Tongue (tissue), 2 donors: ENCODE measurements around a stretch of chr22.

- RAMPAGE, long total RNA, result no peak
Measured at GRCh38 chr22:25478087-25478823, 86.2 kb upstream of the GRK3 start.

- RAMPAGE, long total RNA, result no peak
Measured at GRCh38 chr22:26452408-26453220, 23.6 kb downstream of the ASPHD2 start.

- RAMPAGE, long total RNA, result no peak
Measured at GRCh38 chr22:26521529-26522160, 9.4 kb upstream of the TFIP11 start.

DNA sequence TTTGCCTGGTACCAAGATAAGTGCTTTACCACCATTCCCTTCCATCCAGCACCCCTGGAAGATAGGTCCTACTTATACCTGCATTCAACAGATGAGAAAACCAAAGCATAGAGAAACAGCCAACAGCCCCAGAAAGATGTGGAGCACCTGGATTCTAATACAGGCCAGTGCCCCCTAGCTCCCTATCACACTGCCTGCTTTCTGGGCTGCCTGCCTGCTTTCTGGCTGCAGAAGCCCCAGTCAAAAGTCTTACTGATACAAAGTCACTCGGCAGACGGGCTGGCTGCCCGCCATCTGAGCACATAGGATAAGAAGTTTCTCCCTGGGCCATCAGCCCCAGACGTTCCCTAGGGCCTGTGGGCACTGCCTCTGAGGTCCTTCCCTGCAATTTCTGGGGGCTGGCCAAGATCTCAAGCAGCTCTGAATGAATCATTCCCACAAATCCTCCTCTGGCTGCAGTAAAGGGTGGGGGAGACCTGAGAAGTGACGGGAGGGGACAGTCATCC, 4.9 kb downstream of the TPST2 start:
- RAMPAGE, long total RNA, result no peak

DNA sequence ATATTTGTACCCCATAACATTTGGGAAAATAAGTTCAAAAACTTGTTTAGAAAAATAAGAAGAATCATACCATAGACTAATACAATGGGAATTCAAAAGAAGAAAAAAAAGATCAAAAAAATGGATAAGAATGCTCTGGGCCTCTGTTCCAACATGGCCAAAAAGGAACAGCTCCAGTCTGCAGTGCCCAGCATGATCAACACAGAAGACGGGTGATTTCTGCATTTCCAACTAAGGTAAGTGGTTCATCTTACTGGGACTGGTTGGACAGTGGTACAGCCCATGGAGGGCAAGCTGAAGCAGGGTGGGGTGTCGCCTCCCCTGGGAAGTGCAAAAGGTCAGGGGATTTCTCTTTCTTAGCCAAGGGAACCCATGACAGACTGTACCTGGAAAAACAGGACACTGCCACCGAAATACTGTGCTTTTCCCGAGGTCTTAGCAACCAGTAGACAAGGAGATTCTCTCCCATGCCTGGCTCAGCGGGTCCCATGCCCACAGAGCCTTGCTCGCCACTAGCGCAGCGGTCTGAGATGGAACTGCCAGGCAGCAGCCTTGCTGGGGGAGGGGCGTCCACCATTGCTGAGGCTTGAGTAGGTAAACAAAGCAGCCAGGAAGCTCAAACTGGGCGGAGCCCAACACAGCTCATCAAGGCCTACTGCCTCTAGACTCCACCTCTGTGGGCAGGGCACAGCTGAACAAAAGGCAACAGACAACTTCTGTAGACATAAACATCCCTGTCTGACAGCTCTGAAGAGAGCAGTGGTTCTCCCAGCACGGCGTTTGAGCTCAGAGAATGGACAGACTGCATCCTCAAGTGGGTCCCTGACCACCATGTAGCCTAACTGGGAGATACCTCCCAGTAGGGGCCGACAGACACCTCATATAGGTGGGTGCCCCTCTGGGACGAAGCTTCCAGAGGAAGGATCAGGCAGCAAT, 428.4 kb downstream of the MN1 start:
- RAMPAGE, long total RNA, result no peak

DNA sequence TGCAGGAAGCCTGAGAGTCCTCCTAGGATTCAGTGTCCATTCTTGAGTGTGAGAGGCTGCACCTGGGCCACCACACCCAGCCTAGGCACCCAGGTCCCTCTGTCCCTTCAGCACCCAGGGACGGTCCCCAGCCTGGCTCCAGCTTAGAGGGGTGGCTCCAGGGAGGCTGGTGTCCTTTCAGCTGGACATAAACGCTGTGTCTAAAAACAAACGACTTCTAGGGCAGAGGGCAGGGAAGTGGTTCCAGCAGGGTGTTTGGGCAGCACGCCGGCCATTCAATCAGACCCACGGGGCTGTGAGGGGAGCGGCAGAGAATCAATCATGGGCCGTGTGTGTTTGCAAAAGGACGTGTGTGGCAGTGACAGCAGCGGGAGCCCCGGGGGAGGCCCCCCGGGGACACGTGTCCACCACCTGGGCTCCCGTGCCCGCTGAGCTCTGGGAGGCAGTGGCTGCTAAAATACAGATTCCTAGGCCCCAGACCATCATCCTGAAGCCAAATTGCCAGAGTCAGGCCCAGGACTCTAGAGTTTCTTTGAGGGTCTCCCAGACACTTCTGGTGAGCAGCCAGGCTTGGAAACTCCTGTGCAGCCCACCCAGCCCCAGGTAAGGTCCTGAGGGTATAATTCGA, 127.7 kb downstream of the MN1 start:
- RAMPAGE, long total RNA, result no peak

GRCh38 chr22:27791376-27791941, 10.1 kb downstream of the MN1 start:
- RAMPAGE, long total RNA, result no peak

DNA sequence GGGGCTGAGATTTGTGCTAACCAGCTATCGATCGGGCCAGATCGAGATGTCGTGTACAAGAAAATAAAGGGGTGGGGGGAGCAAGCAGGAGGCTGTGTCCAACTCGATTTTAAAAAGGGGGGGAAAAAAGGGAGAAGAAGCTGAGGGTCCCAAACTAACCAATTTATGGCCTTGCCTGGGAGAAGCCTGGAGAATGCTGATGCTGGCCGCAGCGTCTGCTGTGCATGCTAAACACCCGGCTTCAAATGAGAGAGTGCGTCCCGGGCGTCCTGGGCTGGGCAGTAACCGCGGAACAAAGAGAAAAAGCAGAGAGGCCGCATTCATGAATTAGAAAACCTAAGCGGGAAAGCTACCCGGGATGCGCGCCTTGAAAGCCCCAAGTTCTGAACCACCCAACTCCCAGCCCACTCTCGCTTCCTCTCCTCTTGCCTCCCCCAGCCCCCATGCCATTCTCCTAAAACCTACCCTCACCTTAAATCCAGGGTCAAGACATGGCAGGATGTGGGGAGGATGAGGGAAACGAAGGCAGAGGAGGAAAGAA, 6.5 kb downstream of the MN1 start:
- RAMPAGE, long total RNA, result no peak

GRCh38 chr22:27866556-27867205, 52.4 kb downstream of the PITPNB start:
- RAMPAGE, long total RNA, result no peak

DNA sequence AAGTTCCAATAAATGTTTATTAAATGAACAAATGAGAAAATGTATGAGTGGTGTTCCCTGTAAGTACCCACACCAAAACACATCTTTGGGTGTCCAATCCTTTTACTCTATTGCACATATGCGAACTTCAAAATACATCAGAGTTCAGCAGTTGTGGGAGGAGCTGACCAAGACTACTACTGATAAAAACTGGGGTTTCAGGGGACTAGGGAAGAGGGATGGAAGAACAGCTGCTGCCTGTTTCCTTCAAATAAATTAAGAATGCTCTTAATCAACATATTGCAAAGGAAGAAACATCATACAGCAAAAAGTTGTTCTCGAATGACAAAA, 36.2 kb downstream of the PITPNB start:
- RAMPAGE, long total RNA, result no peak

DNA sequence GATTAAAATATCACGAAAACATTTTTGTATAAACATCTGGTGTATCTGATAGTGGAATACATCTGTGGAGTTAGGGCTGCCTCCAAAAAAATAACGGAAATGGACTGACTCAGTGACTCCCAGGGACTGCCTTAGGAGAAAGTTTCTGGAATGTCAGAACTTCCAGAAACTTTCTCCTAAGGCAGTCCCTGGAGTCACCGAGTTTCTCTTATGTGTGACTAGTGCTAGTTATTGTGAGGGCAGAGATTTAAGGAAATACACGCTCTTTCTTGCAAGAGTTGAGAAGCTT, 1.3 kb upstream of the PITPNB start:
- RAMPAGE, long total RNA, result no peak

GRCh38 chr22:27932929-27933693, 14.1 kb upstream of the PITPNB start:
- RAMPAGE, long total RNA, result no peak

DNA sequence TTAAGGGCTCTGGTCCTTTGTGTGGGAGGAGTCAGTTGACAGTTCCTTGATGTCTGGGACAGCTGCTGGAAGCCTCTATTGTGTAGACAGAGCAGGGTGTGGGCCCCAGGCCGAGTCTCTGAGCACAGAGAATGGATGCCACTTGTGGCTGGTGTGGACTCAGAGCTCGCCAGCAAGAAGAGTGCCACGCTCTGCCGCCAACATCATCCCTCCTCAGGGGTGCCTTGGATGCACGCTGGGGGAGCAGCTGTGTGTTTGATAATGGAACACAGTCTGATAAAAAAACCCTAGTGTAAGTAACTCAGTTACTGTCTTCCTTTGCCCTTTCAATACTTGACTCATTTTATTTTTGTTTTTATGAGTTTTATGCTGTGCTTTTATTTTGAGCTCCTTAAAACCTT, 43.7 kb upstream of the PITPNB start:
- RAMPAGE, long total RNA, result no peak

- RAMPAGE, long total RNA, result no peak
Measured at GRCh38 chr22:28441635-28442172, 237.9 kb downstream of the TTC28 start.

GRCh38 chr22:28678994-28679479, 603 bp downstream of the TTC28 start:
- RAMPAGE, long total RNA, result no peak

GRCh38 chr22:28760027-28760917, 12.2 kb upstream of the CCDC117 start:
- RAMPAGE, long total RNA, result no peak

- RAMPAGE, long total RNA, result no peak
Measured at GRCh38 chr22:28788054-28788797, 15.7 kb downstream of the CCDC117 start.

- RAMPAGE, long total RNA, result no peak
Measured at GRCh38 chr22:28792527-28793189, 20.2 kb downstream of the CCDC117 start.

GRCh38 chr22:28885097-28885665, 1.8 kb downstream of the ZNRF3 start:
- RAMPAGE, long total RNA, result no peak

GRCh38 chr22:28917795-28918529, 34.6 kb downstream of the ZNRF3 start:
- RAMPAGE, long total RNA, result no peak